RPMI7951 (cell line): ENCODE measurements around a stretch of chr14.

DNA sequence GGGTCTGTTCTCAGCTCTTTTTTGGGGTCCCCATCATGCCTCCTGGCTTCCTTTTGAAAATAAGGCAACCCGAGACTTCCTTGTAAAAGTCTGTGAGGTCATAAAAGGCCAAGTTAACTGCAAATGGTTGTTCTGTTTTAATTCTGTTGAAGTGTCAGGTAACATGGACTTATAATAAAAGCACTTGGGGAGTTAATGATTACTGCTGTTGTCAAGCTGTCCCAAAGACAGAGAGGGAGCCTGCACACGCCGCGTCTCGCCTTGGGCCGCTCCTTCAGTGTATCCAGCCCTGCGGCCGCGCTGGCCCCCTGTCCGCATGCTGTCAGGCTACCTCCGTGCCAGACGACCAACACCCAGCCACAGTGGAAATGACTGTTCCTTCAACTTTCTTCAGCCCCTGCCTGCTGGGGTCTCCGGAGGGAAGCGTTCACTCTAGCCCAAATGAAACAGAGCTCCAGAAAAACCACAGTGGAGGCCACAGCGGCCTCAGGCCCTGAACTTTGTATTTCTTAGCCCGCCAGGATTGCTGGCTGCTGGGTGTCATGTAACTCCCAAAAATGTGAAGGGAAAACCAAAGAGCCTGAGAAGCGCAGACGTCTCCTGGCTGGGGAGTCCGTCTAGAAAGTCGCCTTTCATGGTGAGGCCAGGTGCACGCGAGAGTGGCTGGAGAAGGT, 189.2 kb downstream of the ZFP36L1 start:
- RAMPAGE, long total RNA = no peak

DNA sequence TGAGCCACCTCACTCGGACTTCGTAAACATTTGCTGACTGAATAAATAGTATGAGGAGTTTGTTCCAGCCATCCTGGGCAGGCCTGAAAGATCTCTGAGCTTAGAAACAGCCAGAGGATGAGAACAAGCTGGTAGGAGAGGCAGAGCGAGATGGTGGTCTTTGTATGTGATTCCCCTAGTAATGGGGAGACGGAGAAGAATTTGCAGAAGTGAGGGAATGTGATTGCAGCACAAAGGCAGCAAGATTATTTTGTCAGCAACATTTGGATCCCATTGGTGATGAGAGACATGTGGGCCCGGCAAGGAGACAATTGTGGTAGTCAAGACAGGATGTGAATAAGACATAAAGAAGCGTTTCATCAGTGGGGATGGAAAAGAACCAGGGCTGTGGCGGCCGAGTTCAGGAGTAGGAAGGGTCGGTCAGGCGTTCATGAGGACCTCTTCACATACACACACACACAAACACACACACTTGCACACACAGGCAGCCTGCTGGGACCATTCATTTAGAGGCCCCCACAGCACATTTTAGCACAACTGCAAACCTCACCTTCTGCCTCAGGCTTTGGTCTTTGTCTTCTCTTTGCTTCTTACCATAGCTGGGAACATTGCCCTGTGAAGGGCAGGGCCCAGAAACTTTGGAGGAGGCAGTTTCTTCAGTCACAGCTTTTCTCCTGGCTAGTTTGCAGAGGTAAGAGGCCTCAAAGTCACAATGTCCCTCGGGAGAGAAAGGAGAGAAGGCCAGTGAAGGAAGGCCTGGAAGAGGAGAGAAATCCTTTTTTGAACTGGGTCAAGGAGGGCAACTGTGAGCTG, 155.3 kb downstream of the ZFP36L1 start:
- RAMPAGE, long total RNA = no peak

GRCh38 chr14:68659008-68659625, 133.8 kb downstream of the ZFP36L1 start:
- RAMPAGE, long total RNA = no peak

- RAMPAGE, long total RNA = no peak
These were observed 123.8 kb downstream of the ZFP36L1 start for GRCh38 chr14:68668925-68669553.

GRCh38 chr14:68671666-68672345, 121.1 kb downstream of the ZFP36L1 start:
- RAMPAGE, long total RNA = no peak

DNA sequence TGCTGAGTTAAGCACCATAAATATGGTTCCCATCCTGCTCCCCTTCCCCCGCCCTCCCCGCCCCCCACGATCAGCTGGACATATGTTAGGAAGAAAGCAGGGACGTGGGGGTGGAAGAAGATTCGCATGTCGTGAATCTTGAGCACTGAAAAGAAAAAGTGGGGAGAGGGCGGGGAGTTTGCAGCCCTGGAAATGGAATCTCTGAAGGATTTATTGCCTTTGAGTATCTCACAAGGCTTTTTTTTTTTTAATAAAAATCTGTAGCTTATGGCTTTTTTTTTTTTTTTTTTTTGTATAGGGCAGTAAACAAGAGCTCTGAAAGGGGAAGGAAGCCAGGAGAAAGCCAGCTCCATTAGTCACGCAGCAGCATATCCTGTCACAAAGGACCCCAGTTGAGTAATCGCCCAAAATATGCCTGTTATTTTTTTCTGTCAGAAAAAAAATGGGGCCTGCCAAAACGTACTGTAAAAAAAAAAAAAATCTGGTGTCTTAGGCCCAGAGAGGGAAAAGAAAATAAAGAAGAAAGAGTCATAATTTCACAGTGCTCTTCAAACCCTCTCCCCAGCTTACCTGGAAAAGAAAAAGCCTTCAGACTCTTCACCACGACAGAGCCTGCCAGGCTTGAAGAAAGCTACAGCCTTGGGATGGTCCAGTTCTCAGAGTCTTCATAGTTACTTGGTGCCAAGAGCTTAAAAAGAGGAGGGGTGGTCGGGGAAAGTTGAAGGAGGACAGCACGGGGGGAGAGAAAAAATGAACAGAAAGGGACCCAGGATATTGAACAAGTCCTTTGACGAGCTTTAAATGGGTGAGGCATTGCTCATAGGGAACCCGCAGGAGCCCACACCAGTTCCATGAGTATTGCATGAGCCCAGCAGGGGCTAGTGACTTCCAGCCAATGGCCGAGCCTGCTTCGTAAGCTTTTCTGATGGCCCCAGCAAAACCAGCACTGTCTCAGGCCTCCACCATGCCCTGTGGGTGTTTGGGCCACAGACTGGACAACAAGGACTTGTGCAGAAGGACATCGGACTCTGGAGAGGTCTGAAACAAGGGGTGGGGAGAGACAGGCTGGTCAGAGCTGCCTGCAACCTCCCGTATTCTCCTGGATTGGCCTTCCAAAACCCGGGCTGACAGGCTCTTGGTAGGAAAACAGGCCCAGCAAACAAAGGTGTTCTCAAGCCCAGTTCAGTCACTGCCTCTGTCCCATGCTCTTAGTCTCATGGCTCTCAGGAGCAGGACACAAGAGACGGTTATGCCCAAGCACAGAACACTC, 109.8 kb downstream of the ZFP36L1 start:
- RAMPAGE, long total RNA = no peak

DNA sequence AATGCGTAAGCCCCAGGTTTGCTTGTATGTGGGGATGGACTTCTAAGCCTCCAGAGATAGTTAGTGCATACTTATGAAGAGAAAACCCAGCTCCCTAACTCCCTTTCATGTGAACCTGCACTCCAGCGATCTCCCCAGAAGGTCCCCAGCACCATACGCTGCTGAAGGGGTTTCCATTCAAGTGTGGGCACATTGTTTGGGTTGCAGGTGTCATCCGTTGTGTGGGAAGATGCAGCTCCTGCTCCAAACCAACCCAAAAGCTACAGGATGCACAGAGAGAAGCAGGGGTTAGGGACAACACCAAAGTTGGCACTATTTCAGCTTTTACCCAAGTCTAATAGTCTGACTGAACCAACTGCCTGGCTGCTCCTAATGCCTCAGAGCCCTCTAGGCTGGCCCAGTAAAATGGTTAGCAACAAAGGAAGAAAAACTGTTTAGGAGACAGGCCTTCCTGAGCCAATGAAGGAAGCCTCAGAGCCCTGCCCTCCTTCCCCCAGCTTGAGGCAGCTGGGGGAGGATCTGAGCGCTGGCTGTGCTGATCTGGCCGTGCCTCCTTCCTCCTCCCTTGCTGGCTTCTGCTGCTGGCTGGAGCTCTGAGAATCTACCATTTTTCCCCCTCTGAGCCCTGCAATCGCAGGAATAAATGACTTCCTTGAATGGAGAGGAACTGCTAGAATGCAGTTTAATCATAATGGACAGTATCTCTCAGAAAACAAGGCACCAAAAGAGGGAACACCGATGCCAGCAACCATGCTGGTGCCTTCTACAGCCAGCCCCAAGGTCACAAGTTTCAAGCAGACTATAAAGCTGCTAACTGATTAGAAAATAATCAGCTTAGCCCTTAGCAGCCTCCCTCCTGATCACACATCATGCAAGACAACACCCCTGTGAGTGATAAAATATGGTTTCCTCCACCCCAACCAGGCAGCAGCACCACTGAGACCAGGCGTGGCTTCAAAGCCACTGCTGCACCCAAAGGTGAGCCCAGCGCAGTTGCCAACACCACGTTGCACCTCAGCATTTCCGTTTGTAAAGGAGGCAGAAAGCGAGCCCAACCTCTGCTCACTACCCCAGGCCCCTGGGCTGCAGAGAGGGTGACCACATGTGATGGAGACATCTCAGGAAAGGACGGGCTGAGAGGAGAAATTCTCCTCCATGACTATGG, 12.0 kb downstream of the ZFP36L1 start:
- RAMPAGE, long total RNA = no peak

GRCh38 chr14:68785836-68786545, 6.9 kb downstream of the ZFP36L1 start:
- RAMPAGE, long total RNA = no peak

DNA sequence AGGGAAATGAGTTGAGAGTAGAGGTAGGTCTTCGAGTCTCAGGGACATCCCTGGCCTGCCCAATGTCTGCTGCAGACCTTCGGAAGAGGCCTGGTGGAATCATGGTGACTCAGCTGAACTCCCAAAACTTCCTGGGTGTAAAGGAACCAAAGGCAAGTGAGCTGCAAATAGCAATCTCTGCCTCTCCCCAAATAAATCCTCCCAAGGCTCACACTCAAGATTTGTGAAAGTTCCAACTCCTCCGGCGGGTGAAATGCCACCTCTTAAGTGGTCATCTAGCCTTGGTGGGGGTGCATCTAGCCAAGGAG, 6.4 kb downstream of the ZFP36L1 start:
- RAMPAGE, long total RNA = no peak

DNA sequence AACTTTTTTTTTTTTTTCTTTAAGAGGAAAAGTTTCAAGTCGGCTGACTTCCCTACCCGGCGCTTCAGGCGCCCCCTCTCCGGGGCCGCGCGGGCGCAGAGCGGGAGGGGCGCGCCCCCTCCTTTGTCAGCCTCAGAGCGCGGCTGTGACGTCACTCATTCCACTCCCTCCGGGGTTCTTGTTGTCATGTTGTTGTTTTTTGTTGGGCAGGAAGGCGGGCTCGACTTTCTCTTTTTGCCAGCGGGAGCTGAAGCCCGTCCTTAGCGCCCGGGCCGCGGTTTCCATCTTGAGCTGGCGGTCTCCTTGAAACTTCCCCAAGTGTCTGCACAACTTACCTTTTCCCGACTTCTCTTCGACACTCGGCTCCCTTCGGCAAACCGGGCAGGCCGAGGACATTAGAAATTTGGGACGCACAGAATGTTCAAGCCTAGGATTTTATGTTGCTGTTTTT, 473 bp upstream of the ZFP36L1 start:
- RAMPAGE, long total RNA = no peak

DNA sequence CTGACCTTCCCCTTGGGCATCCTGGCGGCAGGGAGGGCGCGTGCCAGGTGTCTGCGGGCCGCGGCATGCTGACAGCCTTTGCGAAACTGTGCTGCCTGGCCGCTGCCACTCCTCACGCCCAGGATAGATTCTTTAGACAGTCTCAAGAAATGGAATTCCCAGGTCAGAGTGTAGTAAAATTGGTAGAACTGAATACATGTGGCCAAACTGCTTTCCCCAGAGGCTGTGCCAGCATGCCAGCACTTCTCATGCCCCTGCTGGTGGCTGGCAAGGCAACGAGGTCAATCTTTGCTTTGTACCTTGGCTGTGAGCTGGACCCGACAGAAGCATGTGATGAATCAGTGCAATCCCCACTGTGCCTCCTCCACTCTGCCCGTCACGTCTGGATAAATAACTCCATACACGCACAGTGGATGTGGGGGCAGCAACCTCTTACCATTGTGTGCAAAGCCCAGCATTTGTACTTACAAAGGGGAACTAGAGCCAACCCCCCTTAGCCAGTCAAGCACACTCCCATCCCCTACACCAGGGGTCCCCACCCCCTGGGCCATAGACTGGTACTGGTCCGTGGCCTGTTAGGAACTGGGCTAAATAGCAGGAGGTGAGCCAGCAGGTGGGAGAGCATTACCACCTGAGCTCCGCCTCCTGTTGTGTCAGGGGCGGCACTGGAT, 90.9 kb downstream of the ACTN1 start:
- RAMPAGE, long total RNA = no peak

DNA sequence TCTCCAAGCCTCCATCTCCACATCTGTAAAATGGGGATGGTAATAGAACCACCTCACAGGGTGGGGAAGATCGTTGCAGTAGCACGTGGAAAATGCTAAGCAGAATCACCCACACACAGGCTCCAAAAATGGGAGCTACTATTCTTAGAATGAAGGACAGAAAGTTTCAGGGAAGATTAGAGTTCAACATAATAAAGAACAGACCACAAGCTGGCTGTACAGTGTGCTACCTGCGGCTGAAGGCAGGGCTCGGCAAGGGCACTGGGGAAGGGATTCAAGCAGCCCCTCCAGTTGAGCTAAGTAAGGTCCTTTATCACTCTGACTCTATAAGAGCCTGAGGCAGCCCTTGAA, 47.5 kb downstream of the ACTN1 start:
- RAMPAGE, long total RNA = no peak

DNA sequence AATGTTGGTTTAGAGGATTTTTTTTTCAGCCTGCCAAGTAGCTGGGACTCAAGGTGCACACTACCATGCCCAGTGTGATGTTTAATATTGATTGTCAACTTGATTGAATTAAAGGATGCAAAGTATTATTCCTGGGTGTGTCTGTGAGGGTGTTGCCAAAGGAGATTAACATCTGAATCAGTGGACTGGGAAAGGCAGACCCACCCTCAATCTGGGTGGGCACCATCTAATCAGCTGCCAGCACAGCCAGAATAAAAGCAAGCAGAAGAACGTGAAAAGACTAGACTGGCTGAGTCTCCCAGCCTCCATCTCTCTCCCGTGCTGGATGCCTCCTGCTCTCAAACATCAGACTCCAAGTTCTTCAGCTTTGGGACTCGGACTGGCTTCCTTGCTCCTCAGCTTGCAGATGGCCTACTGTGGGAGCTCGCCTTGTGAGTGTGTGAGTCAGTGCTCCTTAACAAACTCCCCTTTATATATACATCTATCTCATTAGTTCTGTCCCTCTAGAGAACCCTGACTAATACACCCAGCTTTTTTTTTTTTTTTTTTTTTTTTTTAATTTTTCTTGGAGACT, 47.0 kb downstream of the ACTN1 start:
- RAMPAGE, long total RNA = no peak

- RAMPAGE, long total RNA = no peak
These were observed 43.1 kb downstream of the ACTN1 start for GRCh38 chr14:68935619-68936755.

GRCh38 chr14:68938515-68939716, 40.2 kb downstream of the ACTN1 start:
- RAMPAGE, long total RNA = no peak

DNA sequence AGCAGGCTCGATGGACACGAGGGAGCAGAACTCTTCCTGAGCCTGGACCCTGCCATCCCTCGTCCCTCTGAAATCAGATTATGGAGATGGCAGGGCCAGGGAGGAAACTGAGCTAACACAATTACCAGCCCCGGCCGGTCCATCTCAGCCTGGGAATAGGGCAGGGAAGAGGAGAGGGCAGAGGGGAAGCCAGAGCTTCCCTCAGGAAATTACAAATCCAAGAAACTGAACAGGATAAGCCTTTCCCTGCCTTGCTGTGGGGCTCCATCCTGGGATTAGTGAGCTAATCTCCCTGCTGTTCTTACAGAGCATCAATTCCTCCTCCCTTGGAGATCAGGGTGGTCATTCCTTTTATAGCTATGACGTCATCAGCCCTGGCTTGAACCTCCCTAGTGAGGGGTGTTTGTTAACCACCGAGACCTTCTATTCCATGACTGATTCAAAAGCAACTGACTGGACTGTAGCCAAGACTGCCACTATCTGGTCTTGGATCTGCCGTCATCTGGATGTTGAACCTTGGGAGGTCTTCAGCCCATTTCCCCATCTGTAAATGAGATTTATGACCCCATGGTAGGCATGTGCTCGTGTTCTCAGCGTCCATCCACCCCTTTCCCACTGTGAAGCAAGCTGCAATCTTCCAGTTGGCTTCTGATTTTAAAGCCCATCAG, 59.3 kb upstream of the ACTN1 start:
- RAMPAGE, long total RNA = no peak

- RAMPAGE, long total RNA = no peak
These were observed 75.0 kb downstream of the DCAF5 start for GRCh38 chr14:69077722-69078474.

- RAMPAGE, long total RNA = no peak
These were observed 33.8 kb upstream of the GALNT16 start for GRCh38 chr14:69226214-69226582.

- RAMPAGE, long total RNA = no peak
These were observed 23.2 kb upstream of the PLEKHD1 start for GRCh38 chr14:69461216-69461848.

GRCh38 chr14:69614473-69615064, 3.2 kb downstream of the SUSD6 start:
- RAMPAGE, long total RNA = no peak